ENCODE measurements around the genes CYP1A2, MPI, COX5A and PPCDC.

GRCh38 chr15:74622269-74622591 lies 6.6 kb downstream of the CLK3 start:
- PRO-cap, 3 experiments = no peak in any of the 3 experiments

DNA sequence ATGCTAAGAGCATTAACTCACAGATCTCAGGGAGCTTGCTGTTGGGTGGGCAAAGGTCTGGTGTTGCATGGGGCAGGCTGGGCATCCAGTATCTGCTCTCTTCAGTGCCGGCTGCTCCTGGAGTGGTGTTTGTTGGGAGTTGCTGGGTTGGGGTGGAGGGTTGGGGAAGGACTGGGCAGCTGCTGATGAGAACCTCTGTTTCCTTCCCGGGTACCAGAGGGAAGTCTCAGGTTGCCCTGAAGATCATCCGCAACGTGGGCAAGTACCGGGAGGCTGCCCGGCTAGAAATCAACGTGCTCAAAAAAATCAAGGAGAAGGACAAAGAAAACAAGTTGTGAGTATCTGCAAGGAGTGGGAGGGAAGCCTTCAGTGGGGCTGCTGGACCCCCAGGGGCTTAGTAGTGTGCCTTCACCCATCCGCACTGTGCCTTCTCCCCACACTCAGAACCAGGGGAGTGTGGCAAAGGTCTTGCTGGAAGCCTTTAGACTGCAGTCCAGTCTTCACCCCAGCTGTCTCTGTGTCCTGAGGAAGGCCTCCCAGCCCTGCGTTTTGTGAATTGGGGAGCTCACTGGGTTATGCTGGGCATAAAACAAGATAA lies 9.1 kb downstream of the CLK3 start:
- PRO-cap, 3 experiments = no peak in any of the 3 experiments

DNA sequence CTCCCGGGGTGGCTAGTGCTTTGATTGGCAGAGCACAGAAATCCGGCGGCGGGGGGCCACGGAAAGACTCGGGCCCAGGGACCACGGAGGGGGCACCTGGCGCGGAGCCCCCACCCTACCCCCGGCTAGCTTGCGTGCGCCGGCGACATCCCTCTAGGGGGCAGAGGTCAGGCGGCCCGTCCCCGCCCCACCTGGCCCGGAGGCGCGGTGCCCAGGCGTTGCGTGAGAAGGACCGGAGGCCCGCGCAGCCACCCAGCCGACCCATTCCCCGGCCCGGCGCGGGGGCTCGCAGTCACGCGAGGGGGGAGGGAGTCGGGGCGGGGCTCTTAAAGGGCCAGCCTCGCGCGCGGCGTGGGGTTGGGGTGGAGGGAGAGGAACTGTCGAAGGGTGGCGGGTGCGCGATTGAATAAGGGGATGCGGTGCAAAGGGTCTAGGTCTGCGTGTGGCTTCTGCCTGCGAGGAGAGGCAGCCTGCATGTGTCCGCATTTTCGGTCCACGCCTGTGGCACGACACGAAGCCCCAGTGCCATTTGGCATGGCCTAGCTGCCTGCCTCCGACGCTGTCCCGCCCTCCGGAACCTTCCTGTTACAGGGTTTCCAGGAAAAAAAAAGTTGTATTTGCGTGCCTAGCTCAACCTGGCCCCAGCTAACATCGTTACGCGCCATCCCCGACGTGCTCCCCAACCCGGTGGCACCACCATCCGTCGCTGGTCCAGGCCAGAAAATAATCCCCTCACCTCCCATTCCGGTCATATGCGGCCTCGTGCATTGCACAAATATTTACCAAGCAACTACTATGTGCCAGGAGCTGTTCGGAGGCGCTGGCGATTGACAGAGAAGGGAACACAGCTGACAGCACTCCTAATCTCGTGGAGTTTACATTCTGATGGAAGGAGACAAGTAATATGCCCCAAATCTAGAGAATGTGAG lies 1.2 kb upstream of the CYP1A1 start:
- PRO-cap, 3 experiments = no peak in any of the 3 experiments

DNA sequence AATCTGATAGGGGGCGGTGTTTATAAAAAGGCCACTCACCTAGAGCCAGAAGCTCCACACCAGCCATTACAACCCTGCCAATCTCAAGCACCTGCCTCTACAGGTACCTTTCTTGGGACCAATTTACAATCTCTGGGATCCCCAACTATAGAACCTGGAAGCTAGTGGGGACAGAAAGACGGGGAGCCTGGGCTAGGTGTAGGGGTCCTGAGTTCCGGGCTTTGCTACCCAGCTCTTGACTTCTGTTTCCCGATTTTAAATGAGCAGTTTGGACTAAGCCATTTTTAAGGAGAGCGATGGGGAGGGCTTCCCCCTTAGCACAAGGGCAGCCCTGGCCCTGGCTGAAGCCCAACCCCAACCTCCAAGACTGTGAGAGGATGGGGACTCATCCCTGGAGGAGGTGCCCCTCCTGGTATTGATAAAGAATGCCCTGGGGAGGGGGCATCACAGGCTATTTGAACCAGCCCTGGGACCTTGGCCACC lies at the start of gene CYP1A2:
CYP1A2 (plus strand) TSS at position 51 of the 483 bp plus-strand sequence.
- PRO-cap, 3 experiments = no peak in any of the 3 experiments

DNA sequence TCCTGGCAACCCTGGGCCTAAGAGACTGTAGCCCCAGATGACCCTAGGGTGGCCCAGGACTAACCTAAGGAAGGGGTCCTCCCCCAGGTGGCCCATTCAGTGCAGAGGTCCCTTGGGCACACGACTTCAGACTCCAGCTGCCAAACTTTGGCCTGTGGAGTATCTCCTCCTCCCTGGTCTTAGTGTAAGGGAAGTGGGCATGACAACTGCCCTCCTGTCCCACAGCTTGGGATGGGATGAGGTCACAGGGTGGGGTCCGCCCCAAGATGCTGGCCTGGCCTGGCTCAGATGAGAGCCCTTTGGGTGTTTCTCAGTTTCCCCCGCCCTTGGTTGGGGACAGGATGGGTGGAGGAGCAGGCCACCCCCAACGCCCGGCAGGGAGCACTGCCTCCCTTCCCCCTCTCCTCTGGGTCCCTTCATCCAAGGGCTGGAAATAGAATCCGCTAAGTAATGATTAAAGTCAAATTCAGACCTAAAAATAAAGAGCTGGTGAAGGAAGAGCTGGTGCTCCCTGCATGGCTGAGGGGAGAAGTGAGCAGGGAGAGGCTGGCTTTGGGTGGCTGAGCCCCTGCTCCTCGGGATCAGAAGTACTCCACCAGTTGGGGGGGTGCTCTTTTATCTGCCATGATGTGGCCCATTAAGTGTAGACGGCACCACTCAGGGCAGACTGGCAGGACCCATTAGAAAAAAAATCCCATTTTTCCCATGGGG lies 5.0 kb downstream of the CSK start:
- PRO-cap, 3 experiments = no peak in any of the 3 experiments

DNA sequence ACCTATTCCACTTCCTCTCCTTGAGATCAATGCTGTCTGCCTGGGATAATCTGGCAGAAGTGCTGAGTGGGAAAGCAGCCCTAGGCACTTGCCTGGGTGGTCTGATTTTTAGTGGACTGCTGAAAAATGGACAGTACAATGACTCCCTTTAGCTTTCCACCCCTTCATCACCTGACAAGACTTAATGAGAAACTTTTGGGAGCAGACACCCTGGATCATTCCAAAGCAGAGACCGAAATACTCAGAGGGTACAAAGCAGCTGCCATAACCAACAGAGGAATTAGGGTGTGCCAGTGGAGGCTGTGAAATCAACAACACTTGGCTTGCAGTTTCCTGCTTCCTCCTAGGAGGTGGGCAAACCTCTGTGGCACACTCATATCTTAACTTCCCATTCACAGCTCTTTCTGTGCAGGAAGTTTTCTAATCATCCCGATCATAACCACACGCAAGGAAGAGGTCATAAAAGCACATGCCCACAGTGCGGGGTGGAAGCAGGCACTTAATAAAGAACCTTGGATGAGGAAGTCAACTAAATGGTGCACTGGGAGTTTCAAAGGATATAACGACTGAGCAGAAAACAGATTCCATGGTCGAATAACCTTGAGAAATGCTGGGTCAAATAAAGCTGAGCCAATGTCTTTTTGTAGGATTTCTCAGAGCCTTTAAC lies 5.2 kb downstream of the SCAMP2 start:
- PRO-cap, 3 experiments = no peak in any of the 3 experiments

DNA sequence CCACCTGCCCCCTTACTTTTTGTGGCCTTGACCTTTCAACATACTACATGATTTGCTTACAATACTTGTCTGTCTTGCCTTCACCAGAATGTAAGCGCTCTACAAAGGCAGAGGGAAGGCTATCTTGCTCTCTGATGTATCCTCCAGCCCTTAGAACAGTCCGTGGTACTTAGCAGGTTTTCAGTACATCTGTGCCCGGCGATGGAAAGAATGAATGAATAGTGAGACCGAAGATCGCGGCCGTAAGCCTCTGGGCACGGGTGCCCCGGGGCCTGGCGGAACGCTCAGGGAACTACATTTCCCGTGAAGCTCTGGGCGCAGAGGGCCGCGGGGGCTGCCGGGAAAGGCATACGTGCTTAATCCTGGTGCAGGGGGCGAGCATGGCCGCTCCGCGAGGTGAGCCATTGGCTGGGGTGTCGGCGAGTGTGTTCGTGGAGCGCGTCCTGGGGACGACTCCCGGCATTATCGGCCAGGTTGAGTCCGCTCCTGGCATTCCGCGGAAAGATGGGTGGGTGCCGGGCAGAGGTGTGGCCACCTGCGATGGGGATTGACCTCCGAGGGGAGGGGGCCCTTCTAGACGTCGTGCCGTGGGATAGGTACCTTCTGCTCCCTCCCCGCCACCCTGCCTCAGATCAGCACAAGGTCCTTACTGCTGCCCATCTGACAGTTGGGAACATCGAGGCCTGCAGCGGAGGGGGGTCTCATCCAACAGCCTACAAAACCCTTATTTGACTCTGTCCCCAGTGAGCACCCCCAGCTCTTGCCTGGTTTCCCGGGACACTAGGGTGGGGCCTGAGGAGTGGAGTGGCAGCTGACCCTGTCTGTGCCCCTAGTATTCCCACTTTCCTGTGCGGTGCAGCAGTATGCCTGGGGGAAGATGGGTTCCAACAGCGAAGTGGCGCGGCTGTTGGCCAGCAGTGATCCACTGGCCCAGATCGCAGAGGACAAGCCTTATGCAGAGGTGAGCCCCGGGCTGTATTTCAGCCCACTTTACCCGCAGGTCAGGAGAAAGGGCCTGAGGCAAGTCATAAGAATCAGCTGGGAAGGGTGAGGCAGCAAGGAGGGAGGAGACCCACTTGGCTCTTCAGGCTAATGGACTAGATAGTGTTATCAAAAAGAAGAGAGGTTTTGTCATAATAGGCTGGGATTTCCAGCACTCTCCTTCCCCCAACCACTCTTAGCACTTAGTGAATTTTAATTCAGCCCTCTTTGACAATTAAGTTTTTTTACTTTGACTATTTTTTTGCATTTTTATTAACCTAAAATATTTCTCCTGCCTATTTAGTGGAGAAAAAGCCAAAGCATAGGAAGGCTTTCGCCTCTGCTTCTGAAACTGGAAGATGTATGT lies at the start of gene MPI:
MPI (plus strand) TSS at position 349 of the 1,348 bp plus-strand sequence.
- PRO-cap, 3 experiments = peak in 3 of 3 experiments; most common plus-strand start position 359 of the sequence (in 3); most common minus-strand start position 270 of the sequence (in 2)

DNA sequence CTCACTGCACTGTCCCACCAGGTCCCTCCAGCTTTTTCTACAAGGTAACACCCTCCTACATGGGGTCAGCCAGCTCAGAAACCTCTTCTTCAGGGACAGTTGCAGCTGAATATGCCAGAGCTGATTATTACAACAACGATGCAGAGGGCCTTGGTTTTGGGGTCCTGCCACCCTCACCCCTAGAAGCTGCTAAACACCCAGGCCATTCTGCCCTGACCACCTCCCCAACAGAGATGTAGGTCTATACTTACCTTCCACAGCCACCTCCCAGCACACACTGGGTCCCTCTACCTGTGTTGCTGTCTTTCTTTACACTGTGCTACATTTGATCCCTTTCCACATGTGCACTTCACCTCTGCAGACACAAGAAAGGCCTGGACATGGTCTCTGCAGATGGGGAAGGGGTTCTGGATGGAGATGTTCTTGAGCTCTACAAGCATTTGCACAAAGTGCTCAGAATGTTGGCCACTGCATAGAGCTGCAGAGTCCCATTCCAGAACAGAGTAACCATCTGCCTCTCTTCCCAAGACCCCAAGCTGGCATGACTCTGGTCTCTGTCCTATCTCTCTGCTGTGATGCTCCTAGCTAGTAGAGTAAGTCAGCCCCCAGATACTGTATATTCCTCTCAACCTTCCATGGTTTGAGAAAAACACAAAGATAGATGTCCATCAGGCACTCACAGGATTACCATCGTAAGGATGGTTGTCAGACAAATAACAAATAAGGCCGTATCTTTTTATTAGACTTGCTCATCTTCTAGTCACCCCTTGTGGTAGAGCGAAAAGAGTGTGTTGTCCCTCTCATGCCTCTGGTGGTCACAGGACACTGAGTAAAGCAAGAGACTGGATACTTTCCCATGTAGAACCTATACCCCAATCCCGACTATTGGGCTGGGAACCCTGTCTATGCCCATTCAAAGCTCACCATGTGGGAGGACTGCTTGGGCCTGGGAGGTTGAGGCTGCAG lies 6.1 kb downstream of the FAM219B start:
- PRO-cap, 3 experiments = no peak in any of the 3 experiments

DNA sequence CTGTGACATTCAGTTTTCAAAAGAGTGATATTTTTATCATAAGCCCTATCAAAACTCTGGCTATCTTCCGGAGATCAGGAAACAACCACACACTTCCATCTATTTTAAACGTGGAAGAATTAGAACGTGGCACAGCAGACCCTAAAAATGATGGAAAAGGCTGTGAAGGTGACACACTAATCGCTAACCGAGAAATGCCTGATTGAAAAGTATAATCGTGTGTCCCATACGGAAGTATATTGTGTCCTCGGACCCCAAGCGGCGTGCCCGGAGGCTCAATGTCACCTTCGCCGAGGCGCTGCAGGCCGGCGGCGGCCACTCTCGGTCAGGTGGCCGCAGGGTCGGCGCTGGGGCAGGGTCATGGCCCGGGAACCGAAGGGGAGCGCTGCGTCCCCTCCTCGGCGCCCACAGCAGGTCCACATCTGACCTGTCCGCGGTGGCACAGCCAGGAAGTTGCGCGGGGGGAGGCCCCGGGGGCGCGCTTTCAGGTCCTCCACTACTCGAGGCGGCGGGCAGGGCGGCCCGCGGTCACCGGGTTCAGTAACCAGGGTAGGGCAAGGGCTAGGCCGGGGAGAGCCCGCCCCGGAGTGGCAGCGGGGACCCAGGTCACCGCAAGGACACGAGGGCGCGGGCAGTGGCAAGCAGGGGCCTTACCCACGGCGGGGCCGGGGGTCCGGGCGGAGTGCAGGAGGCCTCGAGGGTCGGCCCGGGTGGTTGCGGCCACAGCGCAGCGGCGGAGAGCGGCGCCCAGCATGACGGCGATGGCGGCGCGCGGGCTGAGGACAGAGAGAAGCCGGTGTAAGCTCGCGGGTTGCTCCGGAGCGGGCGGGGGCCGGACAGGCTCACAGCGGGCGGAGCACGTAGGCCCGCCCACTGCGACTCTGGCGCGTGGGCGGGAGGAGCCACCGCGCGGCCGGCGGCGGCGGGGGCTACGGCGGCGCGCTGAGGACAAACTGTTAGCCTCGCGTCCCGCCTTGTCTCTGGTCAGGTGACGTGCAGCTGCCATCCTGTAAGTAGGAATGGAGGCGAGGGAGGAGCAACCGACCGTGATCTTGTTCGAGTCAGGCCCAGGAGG lies at the start of gene COX5A:
COX5A (minus strand) TSS at position 813 of the 1,075 bp plus-strand sequence.
- PRO-cap, 3 experiments = peak in 3 of 3 experiments; most common plus-strand start position 704 of the sequence (in 3); most common minus-strand start position 784 of the sequence (in 2)

- PRO-cap, 3 experiments = peak in 3 of 3 experiments; most common plus-strand start chr15:75023609 (in 3); most common minus-strand start chr15:75023469 (in 2)
These were observed at the start of gene PPCDC for GRCh38 chr15:75023150-75023722. Gene PPCDC, plus strand, starts transcription at chr15:75023590.

GRCh38 chr15:75023723-75024068 lies 306 bp downstream of the PPCDC start:
- PRO-cap, 3 experiments = no peak in any of the 3 experiments

GRCh38 chr15:75027587-75027786 lies 4.1 kb downstream of the PPCDC start:
- PRO-cap, 3 experiments = no peak in any of the 3 experiments

DNA sequence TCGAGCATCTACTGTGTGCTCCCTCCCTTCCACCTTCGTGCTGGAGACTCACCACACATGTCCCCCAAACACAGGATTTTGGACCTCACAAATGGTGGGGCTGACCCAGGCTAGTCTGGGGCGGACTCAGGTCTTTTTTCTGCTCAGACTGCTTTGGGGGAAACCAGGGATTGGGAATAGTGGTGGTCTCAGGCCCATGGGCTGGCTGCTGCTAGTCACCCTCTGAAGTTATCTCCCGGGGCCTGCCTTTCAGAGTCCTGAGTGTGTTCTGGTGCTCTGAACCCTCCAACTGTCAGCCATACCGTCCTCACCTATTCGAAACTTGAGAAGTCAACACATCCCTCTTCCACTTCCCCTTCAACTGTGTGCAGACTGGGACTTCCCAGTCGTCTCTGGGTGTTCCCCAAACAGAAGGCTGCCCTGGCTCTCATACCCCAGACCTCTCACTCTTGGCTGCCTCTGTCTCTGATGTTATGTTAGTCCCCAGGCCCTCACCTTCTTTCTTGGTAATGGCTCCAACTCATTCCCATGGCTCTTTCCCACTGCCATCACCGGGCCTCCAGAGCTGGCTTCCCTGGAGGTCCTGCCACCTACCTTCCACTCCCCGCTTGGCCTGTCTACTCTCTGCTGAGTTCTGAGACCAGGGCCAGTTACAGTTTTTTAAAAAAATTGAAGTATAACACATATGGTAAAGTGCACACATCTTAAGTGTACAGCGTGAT lies 46.1 kb downstream of the PPCDC start:
- PRO-cap, 3 experiments = no peak in any of the 3 experiments

DNA sequence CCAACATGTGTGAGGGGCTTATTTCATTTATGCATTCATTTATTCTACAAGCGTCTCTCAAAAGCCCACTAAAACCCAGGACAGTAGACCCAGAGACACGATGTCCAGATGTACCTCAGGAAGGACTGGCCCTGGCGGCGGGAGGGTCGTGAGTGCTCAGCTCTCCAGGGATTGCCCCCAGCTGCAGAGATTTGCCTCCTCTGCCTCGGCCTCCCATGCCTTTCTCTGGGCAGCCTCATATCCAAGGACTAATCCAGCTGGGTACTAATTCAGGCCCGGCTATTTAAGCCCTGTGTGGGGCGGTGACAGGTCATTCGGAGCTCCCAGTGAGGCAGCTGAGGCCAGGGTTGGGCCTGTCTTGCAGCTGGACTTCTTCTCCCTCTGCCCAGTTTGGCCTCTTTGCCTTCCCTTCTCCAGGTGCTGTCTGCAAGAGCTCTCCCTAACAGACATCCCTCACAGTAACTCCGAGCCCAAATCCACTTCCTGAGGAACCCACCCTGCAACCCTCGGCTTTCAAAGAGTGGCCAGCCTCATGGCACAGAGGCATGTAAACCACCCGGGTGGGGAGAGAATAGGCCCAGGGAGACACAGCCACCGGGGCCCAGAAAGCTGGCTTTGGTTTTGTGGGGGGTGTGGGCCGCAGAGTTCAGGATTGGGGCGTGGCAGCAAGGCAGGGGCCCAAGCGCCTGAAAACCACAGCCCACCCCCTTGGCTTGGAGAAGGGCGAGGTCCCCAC lies 85.7 kb downstream of the PPCDC start:
- PRO-cap, 3 experiments = no peak in any of the 3 experiments

GRCh38 chr15:75156578-75157197 lies 45.0 kb upstream of the C15orf39 start:
- PRO-cap, 3 experiments = no peak in any of the 3 experiments

- PRO-cap, 3 experiments = no peak in any of the 3 experiments
These were observed 24.0 kb upstream of the C15orf39 start for GRCh38 chr15:75177804-75178054.

DNA sequence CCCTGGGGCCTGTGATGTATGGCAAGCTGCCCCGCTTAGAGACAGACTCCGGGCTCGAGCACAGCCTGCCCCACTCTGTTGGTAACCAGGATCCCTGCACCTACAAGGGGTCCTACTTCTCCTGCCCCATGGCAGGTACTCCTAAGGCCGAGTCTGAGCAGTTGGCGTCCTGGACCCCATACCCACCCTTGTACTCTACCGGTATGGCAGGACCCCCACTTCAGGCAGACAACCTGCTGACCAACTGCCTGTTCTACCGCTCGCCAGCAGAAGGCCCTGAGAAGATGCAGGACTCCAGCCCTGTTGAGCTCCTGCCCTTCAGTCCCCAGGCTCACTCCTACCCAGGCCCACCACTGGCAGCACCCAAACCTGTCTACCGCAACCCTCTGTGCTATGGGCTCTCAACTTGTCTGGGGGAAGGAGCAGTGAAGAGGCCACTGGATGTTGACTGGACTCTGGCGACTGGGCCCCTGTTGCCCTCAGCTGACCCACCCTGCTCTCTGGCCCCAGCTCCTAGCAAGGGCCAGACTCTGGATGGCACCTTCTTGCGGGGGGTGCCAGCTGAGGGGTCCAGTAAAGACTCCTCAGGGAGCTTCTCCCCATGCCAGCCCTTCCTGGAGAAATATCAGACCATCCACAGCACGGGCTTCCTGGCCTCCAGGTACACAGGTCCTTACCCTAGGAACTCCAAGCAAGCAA lies 4.5 kb downstream of the C15orf39 start:
- PRO-cap, 3 experiments = no peak in any of the 3 experiments

GRCh38 chr15:75210979-75211685 lies 9.4 kb downstream of the C15orf39 start:
- PRO-cap, 3 experiments = no peak in any of the 3 experiments

- PRO-cap, 3 experiments = no peak in any of the 3 experiments
These were observed 8.6 kb downstream of the MAN2C1 start for GRCh38 chr15:75359554-75360398.

- PRO-cap, 3 experiments = no peak in any of the 3 experiments
These were observed 46.7 kb downstream of the PTPN9 start for GRCh38 chr15:75532269-75532866.